Measurements from ENCODE around the genes MLH1 and ACAA1.

DNA sequence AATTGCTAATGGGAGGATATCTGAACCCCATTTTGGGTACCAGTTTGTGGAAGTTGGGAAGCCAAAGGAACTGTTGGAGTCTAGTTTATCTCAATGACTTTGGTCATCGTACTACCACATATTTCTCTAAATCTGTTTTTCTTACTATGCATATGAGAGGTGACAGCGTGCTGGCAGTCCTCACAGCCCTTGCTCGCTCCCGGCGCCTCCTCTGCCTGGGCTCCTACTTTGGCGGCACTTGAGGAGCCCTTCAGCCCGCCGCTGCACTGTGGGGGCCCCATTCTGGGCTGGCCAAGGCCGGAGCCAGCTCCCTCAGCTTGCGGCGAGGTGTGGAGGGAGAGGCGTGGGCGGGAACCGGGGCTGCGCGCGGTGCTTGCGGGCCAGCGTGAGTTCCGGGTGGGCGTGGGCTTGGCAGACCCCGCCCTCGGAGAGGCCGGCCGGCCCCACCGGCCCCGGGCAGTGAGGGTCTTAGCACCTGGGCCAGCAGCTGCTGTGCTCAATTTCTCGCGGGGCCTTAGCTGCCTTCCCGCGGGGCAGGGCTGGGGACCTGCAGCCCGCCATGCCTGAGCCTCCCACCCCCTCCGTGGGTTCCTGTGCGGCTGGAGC is 72.8 kb downstream of the STAC start:
- PRO-cap, 2 experiments = no peak in any of the 2 experiments

- PRO-cap, 2 experiments = no peak in any of the 2 experiments
These were observed 13.1 kb upstream of the TRANK1 start for GRCh38 chr3:36957927-36958444.

GRCh38 chr3:36993315-36994135 is at the start of gene MLH1:
Gene MLH1, plus strand, starts transcription at chr3:36993518.
- PRO-cap, 2 experiments = peak in 2 of 2 experiments; most common plus-strand start chr3:36993785 (in 2); most common minus-strand start chr3:36993726 (in 2)

GRCh38 chr3:37052935-37054079 is 60.0 kb downstream of the MLH1 start:
- PRO-cap, 2 experiments = no peak in any of the 2 experiments

DNA sequence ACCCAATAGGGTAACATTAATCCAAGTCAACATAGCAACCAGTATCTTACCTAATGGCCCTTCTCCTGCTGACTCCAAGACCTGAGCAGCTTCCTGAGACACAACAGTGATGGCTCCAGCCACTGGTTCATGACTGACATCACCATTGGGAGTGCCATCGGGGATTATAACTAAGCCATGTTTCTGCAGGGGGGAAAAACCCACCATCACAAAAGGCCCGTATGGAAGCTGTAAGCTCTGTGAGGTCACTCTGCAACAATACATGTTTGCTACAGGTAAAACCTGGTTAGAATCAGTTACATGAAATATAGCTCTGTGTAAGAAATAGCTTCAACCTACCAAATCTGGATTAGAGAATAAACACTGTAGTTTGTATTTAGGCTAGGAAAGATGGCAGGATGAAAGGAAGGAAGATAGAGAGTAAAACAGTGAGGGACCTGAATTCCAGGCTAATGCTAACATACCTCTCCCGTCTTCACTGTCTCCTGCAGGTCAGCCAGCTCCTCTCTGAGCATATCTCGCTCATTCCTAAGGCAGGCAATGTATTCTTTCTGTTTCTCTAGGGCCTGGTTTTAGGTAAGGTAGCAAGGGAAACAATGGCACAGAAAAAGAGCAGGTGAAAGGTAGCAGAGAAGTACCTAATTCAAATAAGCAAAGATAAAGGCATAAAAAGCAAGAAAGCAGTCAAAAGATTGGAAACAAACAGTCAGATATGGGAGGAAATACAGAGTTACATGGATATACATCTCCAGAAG is 72.6 kb downstream of the MLH1 start:
- PRO-cap, 2 experiments = no peak in any of the 2 experiments

GRCh38 chr3:37170830-37171940 is 3.2 kb downstream of the LRRFIP2 start:
- PRO-cap, 2 experiments = peak in 1 of 2 experiments; most common minus-strand start chr3:37171320 (in 1)

DNA sequence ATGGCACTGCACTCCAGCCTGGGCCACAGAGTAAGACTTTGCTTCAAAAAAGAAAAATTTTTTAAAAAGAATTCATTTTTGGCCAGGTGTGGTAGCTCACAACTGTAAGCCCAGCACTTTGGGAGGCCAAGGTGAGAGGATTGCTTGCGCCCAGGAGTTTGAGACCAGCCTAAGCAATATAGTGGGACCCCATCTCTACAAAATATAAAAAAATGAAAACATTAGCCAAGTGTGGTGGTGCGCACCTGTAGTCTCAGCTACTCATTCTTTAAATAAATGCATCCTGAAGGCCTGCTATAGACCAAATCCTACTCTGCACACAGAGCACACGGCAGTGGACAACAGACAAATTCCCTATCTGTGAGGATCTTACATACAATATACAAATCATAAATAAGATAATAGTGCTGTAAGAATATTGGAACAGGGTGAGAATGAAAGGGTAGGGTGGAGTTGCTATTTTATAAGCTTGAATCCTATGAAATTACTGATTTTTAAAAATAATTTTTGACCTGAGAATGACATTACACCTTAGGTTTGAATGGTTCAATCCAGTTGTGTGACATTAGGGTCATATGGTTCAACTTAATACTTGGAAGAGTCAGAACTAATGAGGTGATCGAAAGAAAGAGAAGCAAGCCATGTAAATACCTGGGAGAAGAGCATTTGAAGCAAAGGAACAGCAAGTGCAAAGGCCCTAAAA is 6.7 kb upstream of the LRRFIP2 start:
- PRO-cap, 2 experiments = no peak in any of the 2 experiments

GRCh38 chr3:37302519-37303336 is 59.7 kb downstream of the GOLGA4 start:
- PRO-cap, 2 experiments = no peak in any of the 2 experiments

GRCh38 chr3:37314066-37314514 is 71.0 kb downstream of the GOLGA4 start:
- PRO-cap, 2 experiments = no peak in any of the 2 experiments

DNA sequence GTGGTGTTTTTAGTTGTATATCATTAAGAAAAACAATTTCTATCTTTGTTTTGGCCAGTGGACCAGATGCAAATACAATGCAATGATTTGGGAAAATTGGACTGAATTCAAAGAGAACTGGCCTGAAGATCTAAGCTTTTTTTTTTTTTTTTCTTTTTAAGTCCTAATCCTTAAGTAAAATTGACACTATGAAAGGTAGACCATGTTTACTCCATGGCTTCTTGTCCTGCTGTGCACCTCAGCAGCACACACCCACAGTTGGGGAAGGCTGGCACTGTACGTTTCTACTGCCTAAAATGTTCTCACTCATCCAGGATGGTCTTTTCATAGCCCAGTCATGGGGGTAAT is 92.5 kb downstream of the GOLGA4 start:
- PRO-cap, 2 experiments = no peak in any of the 2 experiments

DNA sequence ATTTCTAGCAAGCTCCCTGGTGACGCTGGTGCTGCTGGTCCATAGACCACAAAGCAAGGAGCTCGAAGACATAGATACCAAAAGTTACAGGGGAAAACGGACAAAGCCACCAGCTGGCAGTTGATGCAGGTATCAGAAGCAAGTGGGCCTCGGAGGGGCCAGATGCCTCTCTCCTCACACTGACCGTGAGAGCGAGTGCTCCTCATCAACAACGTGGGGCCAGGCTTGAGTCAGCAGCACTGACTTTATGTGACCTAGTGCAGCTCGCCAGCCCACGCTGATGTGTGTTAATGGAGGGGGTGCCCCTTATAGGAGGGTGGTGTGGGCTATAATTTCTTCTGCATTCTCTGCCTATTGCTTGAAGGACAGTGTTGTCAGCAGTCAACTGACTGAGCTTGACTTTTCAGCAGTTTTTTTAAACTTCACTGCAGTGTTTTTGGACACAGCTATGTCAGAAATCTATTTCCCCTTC is 104.7 kb downstream of the ITGA9 start:
- PRO-cap, 2 experiments = no peak in any of the 2 experiments

DNA sequence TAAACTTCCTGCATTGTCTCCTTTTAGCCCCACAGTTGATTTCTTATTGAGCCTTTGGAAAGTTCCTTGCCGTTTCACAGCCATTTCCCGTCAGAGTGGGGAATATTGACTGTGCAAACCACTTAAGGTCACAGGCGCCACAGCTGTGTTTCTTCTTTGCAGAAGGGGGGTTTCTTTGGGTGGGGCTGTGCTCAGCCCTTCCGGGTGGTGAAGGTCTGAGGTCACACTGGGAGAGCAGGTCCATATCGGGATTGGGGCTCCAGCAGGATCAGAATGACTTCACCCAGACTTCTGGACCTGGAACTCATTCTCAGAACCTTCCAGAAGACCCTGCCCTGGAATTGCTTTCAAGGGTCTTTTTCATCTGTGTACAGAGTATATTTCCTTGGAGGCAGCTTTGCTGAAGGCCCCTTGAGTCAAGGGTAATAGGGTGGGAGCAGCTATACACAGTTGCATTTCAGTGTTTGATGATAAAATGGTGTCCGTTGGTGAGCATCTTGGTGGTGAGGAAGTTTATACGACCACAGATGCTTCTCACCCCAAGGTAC is 122.7 kb downstream of the ITGA9 start:
- PRO-cap, 2 experiments = no peak in any of the 2 experiments

GRCh38 chr3:37667396-37667803 is 194.3 kb upstream of the CTDSPL start:
- PRO-cap, 2 experiments = peak in 2 of 2 experiments; most common plus-strand start chr3:37667522 (in 2)

DNA sequence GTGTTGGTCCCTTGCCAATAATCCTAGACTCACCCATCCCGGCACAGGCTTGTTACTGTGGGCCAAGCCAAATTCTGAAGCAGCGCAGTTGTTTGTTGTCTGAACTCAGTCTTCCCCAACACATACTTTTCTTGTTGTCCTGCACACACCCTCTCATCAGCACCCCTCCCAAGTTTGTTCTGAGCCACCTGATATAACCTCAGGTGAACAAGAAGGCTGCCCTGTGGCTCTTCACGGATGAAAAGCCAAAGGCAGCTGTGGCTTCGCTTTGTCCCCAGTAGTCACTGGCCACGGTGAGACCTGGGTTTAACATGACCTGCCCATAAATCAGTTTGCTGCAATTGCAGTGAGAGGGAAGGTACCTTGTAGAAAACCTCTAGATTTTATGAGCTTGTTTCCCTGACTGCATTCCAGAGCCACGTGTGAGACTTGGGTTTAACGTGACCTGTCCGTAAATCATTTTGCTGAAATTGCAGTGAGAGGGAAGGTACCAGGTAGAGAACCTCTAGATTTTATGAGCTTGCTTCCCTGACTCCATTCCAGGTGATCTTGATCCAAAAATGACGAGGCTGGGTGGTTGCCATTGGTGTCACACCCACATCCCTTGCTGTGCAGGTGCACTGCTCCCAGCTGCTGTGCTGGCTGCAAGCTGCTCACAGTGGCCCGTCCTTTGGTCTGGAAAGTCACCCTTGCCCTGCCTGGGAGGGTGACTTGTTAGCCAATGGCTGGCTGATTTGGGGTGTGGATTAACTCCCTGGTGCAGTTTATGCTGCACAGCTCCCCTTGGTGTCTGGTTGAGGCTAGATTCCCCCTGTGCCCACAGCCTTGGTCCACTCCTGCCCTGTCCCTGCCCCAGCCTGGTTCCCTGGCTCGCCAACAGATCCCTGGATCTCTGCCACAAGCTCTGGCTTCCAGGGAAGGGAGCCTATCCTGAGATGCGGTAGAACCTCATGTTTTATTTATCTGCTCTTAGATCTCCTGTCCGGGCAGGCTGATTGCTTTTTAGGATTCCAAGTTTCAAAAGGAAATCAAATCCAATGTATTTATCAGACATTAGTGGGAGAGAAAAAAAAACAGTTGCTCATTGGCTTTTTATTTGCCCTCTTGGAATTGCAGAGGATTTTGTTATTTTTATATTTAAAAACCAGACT is 192.7 kb upstream of the CTDSPL start:
- PRO-cap, 2 experiments = no peak in any of the 2 experiments

DNA sequence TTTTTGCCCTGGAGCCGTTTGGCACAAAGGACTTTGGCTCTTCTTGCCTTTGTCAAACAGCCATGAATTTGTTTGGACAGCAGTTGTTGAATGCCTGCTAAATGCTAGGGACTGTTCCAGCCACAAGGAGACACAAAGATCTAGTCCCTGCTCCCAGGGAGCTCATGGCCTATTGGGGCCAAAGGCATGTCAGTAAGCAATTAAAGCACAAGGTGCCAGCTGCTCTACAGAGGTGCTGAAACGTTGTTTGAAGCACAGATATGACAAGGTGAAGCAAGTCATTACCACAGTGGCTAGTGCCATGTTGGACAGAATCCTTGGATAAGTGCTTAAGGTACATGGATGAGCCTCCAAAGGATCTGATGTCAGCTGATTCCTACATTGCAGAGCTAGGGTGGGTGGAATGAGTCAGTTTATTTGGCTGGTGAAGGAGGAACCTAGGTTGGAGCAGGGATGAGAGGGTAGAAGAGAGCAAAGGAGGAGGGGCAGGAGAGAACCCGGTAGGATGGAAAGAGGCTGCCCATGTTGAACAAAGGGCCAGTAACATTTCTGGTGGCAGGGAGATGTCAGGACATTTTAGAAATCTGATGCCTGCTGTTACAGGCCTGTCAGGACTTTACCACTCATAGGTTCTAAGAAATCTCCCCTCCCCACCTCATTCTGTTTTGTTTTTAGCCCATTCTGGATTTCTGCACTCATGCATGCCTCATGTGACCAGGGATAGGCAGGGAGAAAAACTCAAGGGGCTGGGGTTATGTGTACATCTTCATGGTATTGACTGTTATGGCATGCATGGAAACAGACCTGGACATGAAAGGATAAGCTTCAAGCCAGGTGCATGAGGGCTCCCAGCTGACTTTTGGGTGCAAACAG is 171.7 kb upstream of the CTDSPL start:
- PRO-cap, 2 experiments = no peak in any of the 2 experiments

GRCh38 chr3:37905337-37905727 is 43.7 kb downstream of the CTDSPL start:
- PRO-cap, 2 experiments = no peak in any of the 2 experiments

DNA sequence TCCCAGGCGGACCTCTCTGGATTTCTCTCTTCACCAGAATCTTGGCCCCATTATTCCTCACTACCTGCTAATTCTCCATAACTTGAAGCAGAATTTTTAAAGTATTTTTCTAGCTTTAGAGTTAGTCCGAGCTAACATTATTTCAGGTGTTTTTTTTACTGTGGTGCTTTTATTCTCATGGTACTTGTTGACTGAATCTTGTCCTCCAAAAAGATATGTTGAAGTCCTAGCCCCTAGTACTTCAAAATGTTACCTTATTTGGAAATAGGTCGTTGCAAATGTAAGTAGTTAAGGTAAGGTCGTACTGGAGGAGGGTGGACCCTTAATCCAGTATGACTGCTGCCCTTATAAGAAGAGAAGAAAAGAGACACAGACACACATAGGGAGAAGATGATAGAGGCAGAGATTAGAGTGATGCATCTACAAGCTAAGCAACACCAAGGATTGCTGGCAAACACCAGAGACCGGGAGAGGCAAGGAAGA is 54.5 kb downstream of the CTDSPL start:
- PRO-cap, 2 experiments = no peak in any of the 2 experiments

- PRO-cap, 2 experiments = peak in 2 of 2 experiments; most common plus-strand start chr3:38004093 (in 2); most common minus-strand start chr3:38003891 (in 1)
These were observed 13.5 kb downstream of the VILL start for GRCh38 chr3:38003732-38004777.

DNA sequence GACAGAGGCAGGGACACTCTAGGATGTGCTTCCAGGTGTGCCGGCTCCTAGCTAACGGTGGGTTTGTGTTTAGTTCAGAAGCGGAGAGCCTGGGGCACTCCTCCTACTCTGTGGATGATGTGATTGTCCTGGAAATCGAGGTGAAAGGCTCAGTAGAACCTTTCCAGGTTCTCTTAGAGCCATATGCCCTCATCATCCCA is 40.5 kb downstream of the ACAA1 start:
- PRO-cap, 2 experiments = no peak in any of the 2 experiments

DNA sequence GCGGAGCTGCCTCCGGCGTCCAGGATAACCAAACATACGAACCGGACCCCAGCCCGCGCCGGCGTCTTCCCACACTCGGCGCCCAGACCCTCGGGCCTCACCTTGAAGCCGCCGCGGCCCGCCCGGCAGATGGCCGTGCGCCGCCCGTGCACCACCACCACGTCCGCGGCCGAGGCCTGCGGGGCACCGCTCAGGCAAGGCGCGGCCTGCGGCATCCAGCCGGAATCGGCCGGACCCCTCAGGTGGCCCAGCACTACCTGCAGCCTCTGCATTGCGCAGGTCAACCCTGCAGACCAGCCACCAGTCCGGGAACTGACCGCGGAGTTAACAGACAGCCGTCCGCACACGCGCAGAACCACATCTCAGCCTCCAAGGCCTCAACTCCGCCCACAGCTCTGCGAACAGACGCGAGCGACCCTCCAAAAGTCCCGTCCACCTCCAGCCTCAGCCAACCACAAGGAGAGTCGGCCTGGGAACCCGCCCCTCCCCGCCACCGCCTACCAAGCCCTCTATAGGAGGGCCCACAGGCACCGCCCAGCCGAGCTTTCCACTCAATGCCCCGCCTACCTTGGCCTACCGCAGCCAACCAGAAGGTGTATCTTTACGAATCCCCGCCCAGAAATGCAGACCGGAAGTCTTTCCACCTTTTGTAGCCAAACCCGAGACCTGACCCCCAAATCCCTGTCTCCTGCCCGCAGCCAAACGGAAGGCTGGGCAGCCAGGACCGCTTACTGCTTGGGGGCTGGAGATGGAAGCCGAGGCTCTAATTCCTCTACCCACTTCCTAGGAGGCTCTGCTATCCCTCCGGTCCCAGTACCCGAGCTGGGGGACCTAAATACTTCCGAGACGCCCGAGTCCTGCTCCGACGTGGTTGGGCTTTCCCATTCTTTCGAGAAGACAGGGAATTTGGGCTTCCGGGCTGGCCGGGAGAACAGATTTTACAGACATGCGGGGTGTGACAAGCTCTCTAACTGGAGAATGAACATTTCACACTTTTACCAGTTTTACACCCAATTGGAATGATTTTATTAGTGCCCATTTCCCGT is at the start of gene ACAA1:
TSS of gene ACAA1 (minus strand) at position 364 of the 1,046 bp plus-strand sequence.
- PRO-cap, 2 experiments = peak in 2 of 2 experiments; most common plus-strand start position 676 of the sequence (in 2); most common minus-strand start position 314 of the sequence (in 2)